Colon Carcinoma Metastatic in the Brain (tissue), 2 donors: ENCODE data around the genes CRYBG2 and GPN2.

- PRO-cap, 2 experiments, result no peak in any of the 2 experiments
Observed at GRCh38 chr1:26305521-26306037, 857 bp downstream of the UBXN11 start.

GRCh38 chr1:26306038-26306502 is 366 bp downstream of the UBXN11 start:
- PRO-cap, 2 experiments, result no peak in any of the 2 experiments

- PRO-cap, 2 experiments, result peak in 2 of 2 experiments; most common plus-strand start chr1:26354221 (in 1); most common minus-strand start chr1:26354118 (in 1)
Observed at GRCh38 chr1:26353938-26354600, at the start of gene CRYBG2. TSS of gene CRYBG2 (minus strand) at chr1:26354130.

GRCh38 chr1:26468632-26469822 is 3.2 kb upstream of the HMGN2 start:
- PRO-cap, 2 experiments, result no peak in any of the 2 experiments

GRCh38 chr1:26483527-26484012 is 11.3 kb downstream of the HMGN2 start:
- PRO-cap, 2 experiments, result no peak in any of the 2 experiments

GRCh38 chr1:26542205-26542741 is 12.7 kb downstream of the RPS6KA1 start:
- PRO-cap, 2 experiments, result no peak in any of the 2 experiments

DNA sequence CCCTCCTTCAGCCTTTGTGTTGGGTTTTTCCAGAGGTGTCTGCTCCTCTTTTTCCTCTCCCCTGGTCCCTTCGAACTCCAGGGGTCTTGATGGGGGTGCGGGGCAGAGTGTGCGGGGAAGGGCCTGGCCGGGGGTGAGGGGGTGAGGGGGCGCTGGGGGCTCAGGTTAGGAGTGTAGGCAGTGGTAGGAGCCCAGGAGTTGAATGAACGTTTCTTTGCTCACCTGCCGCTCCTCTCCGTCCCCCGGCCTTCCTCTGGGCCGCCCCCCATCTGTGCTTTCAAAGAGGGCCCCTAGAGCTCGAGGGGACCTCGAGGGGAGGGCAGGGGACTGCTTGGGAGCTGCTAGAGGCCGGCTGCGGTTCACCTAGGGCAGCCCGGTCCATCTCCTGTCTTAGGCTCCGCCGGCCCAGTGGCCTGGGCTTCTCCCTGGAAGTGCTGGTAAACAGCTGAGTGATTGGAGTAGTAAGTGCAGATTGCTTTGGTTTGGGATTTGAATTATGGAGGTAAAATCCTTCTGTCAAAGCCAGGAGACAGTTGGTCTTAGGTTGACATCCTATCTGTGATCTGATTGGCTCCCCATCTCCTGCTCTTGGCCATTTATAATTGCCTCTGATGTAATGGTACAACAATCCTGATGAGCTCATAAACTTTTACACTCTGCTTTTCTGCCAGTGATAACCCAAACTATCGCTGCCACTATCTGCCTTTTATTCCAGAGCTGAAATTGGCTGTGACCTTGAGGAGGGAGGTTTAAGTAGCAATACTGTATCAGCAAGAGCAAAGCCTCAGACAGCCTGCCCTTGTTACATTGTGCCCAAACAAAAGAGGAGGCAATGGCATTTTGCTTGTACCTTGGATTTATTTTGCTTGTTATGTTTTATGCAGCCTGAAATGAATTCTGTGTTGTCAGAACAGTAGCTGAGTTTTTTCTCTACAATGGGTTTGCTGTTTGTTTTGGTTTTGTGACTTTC is 2.2 kb downstream of the ARID1A start:
- PRO-cap, 2 experiments, result peak in 2 of 2 experiments; most common minus-strand start position 433 of the sequence (in 2)

GRCh38 chr1:26752164-26752951 is 35.4 kb upstream of the PIGV start:
- PRO-cap, 2 experiments, result no peak in any of the 2 experiments

DNA sequence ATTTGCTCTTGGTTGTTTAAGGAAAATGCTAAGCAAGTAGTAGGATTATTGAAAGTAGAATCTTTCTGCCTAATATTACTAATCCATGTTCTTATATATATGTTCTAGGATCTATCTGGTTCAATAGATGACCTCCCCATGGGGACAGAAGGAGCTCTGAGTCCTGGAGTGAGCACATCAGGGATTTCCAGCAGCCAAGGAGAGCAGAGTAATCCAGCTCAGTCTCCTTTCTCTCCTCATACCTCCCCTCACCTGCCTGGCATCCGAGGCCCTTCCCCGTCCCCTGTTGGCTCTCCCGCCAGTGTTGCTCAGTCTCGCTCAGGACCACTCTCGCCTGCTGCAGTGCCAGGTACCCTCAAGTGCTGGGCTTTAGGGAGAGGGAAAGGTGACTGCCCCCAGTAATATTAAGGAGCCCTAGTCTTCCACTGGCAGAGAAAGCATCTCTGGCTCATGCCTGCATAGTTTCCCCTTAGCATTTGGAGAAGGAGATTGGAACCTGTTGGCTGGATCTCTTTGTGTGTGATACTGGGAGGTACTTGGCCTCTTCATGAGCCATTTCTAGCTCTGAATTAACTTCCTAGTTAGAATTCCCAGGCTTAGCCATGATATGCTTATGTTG is 26.9 kb upstream of the PIGV start:
- PRO-cap, 2 experiments, result no peak in any of the 2 experiments

DNA sequence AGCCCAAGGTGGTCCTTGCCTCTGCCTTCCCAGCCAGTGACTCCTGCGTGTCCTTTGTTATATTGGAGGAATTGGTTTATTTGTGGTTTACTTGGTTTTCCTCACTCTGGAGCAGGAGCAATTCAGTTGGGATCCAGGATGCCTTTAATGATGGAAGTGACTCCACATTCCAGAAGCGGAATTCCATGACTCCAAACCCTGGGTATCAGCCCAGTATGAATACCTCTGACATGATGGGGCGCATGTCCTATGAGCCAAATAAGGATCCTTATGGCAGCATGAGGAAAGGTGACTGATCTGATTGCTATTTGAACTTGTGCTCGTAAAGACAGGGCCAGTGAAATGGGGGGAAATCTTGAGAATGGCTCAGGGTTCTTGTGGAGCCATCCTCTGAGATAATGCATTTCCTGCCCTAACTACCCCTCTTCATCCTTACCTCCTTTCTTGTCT is 15.0 kb upstream of the PIGV start:
- PRO-cap, 2 experiments, result no peak in any of the 2 experiments

DNA sequence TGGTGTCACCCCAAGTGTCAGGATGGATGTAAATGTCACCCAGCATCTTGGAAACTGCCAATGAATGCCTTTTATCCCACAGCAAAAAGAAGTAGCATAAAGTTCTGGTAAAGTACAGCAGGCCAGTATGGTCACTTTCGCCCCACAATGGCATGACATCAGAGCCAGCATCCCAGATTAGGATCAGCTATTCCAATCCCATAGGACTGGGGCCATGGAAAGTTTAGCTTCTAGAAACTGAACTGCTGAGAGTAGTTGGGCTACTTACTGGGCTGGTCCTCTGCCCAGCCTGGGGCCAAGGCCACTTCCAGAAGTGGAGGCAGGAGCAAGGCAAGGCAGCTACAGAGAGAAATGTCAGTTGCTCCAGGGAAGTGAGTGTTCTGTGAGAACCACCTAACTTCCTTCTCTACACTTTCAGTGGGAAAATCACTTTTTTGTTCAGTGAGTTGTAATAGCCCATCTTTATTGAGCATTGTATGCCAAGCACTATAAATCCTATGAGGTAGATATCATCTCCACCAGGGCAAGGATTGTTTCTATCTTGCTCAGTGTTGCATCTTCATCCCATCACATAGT is 3.1 kb upstream of the PIGV start:
- PRO-cap, 2 experiments, result no peak in any of the 2 experiments

DNA sequence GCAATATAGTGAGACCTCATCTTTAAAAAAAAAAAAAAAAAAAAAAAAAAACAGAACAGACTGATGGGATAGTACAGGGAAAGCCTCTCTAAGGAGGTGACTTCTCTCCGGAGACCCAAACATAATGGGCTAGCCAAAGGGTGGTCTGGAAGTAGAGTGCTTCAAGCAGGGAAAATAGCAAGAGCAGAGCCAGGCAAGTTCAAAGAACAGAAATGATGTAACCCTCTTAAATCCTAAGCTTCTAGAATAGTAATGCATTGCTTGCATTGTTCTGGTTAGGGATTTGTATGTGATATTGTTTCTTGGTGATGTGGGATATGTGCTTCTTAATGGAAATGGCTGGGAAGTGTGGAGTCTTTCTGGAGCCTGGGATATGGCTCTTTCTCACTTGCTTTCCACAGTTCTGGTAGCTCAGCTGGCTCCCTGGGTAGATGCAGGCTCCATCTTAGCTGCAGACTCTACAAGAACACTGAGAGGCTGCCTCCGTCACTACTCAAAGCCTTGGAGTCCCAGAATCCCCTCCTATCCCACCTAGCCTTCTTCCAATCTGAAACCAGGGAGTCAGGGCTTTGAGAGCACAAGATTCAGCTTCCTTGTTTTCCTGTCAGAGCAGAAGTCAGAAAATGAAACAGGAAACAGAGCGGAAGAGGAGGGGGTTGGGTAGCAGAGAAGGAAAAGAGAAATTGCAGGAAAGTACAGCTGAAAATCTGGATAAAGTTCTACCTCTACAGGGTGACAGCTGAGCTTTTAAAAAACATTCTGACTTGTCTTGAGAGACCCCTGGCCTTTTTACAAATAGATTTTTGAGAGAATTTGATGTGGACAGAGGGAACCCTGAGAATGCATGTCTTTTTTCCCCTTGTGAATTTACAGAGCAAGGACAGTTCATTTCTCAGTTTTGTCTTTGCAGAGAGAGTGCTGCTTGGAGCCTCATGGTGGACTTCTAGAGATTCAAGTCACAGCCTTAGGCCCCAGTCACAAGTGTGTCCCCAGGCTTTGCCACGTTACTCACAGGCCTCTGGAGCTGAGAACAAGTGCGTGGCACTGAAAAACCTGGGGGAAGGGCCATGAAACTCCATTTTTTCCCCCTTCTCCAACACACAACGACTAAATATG is 1.7 kb upstream of the PIGV start:
- PRO-cap, 2 experiments, result no peak in any of the 2 experiments

DNA sequence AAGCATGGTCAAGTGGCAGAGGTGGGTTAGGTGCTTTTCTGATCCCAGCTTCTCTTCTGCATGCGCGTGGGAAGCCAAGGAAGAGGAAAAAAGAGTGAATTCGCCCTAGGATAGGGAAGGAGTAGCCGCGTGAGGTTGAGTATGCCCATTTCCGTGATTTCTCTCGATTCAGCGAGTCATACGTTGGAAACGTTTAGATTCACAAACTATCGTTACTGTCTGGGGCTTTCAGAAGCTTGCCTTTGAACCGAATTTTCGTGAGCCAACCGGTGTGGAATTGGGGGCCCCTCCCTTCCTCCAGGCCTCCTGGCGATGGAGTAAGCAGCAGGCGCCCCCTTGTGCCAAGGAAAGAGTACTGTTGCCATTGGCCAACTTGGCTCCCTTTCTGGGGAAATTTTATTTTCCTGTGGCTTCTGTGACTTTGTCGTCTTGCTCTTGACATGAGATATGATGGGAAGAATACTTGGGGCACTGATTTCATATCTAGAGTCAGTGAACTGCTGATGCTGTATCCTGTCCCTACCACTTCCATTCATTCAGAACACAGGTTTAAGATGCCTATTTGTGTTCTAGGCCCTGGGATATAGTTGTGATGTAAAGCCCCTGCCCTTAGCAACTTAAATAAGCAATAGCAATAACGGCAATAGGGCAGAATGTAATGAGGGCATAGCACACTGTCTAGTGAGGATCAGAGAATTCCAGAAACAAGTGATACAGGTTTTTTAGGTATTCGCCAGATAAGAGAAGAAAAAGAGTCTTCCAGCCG is 1.4 kb downstream of the PIGV start:
- PRO-cap, 2 experiments, result peak in 1 of 2 experiments; most common minus-strand start position 244 of the sequence (in 1)

- PRO-cap, 2 experiments, result no peak in any of the 2 experiments
Observed at GRCh38 chr1:26828375-26829312, 2.2 kb downstream of the ZDHHC18 start.

- PRO-cap, 2 experiments, result no peak in any of the 2 experiments
Observed at GRCh38 chr1:26855471-26856103, 7.4 kb upstream of the SFN start.

DNA sequence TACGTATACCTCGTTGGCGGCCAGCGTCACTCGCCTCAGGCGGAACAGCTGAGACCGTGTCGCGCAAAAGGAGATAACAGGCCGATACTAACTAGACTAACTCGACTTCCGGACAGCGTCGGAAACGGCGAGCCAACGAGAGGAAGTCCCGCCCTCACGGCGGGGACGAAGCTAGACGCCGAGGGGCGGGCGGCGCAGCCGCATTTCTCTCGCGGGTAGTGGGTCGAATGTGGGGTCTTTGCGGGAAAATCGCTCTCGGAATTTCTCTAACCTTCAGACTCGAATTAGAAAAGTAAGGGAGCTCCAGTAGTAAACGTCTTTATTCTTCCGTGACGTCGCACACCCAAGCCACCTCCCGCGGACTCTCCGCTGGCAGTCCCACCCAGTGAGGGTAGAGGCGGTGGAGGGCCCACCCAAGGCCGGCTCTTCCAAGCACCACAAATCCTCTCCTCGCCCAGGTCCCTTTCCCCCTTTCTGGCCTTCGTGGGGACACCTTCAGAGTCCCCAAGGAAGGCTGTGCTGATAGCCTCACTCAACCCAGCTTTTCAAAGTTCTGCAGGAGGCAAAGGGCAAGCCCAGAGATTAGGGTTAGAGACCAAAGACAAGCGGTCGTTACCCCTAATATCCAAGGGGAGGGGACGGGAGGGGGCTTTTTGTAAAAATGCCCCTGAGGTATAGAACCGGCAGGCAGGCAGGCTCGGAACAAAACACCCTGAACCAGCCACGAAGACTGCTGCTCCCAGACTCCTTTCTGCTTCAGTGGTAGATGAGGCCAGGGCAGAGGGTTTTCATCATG is at the start of gene GPN2:
TSS of gene GPN2 (minus strand) at position 98 of the 796 bp plus-strand sequence.
- PRO-cap, 2 experiments, result peak in 2 of 2 experiments; most common plus-strand start position 165 of the sequence (in 1); most common minus-strand start position 98 of the sequence (in 1)

GRCh38 chr1:26922608-26922947 is 1.0 kb downstream of the NUDC start:
- PRO-cap, 2 experiments, result no peak in any of the 2 experiments

GRCh38 chr1:27070923-27071450 is 58.3 kb upstream of the TENT5B start:
- PRO-cap, 2 experiments, result no peak in any of the 2 experiments

DNA sequence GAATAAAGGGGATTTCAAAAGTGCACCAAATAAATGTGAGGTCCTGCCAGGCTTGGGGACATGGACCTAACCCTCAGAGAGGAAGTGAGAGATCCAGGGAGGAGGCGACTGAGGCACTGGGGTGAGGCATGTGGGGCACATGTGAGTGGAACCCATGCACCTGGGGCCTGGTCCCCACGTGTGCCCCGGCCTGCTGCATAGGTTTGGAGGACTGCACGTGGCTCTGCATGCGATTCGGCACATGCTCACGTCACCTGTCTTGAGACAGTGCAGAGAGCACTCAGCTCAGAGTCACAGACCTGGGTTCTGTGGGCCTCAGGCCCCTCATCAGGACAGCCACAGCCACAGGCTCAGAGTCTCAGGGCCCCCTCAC is 48.4 kb downstream of the SLC9A1 start:
- PRO-cap, 2 experiments, result no peak in any of the 2 experiments

- PRO-cap, 2 experiments, result no peak in any of the 2 experiments
Observed at GRCh38 chr1:27154235-27154685, 665 bp downstream of the SLC9A1 start.